Gallbladder (tissue), 1 donor: ENCODE measurements around a stretch of chr1.

- PRO-cap, result no peak
Observed at GRCh38 chr1:208150620-208151150, 93.5 kb downstream of the PLXNA2 start.

DNA sequence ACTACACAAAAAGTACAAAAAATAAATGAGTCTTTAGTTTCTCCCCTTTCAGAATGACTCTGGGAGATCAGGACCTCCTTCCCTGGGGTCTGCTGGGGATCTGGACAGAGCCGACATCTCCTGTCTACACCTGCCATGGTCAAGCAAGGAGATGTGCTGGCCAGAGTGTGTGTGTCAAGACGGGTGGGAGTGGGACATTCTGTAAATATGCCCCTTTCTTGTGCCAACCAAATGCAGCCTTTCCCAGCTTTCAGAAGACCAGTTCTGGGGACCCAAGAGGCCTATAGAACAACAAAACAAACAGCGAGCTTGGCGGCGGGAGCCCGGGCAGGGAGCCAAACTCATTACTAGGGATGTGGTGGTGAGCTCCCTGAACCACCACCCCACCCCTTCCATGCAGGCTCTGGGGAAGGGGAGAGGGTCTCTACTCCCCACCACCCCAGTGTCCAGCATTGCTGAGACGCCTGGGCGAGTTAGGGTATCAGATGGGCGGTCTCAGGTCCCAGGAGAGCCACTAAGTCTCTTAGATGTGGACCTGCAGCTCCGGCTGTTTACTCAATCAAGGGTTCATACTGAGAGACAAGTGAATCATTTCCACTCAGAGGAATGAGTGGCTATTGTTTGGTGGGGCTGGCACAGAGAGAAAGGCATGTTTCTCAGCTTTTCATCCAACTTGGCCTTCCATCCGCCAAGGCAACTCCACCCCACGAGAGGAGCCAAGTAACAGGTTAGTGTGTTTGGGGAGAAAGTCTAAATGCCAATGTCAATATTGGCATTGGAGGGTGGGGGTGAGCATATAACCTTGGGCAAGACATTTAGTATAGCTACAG lies 41.1 kb downstream of the PLXNA2 start:
- PRO-cap, result no peak

- PRO-cap, result no peak
Observed at GRCh38 chr1:208204091-208204920, 39.9 kb downstream of the PLXNA2 start.

DNA sequence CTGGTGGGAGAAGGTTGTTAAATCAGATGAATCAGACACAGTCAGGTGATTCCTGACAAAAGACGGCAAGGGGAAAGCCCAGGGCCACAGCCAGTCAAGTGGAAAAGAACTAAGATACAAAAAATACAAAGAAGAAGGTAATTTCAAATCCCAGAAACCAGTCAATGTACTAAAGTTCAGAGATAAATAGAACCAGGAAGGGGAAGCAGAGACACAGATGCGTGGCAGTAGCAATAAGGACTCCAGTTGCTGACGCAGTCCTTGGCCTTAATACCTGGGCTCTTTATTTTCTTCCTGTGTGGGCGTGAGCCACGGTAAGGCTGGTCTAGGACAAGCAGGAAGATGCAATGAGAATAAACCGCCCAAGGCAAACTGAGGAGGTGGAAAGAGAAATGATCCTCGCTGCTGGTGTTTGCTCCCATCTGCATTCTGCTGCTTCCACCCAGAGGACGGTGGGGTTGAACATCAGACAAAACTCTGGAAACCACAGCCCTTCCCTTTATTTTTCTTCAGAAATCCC lies 65.6 kb upstream of the PLXNA2 start:
- PRO-cap, result no peak

DNA sequence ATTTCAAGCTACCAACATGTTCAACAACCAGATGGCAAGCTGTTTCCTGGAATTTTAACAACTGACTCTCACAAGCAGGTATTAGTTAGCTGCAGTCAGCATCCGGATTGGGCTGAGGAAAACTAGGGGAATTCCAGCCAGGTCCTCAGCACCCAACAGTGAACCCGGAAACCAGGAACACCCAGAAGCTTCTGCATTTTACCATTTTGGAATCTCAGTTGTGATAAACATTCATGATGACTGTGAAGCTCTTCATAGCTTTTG lies 162.2 kb upstream of the CAMK1G start:
- PRO-cap, result no peak

GRCh38 chr1:209617720-209618150 lies 34.2 kb downstream of the CAMK1G start:
- PRO-cap, result no peak

- PRO-cap, result no peak
Observed at GRCh38 chr1:209623363-209623852, 28.8 kb downstream of the LAMB3 start.

- PRO-cap, result no peak
Observed at GRCh38 chr1:209624871-209625679, 27.1 kb downstream of the LAMB3 start.

GRCh38 chr1:209643277-209643675 lies 8.9 kb downstream of the LAMB3 start:
- PRO-cap, result no peak

DNA sequence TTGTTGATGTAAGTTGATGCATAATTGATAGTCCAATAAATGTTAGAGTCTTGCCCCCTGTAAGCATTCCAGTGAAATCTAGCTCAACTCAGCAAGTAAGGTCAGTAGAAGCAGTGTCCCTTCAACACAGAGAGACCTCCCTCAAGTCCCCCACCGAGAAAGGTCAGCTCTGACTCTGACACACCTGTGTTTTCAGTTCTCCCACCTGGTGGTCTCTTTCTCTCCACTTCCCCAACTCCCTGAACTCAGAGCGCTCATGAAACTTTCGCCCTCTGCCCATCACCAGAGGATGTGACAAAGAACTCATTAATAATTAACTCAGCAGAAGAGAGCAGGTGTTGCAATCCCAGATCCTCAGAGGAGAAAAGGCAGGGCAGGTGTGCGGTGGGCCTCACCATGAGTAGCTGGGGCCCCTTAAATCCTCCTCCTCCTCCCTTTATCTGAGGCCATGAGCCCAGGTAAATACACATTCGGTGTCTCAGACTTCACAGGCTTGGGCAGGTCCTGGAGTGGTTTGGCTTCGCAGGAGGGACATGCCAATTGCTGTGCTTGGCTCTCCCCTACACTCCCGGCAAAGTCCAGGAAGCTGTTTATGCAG lies 1.6 kb upstream of the LAMB3 start:
- PRO-cap, result no peak

DNA sequence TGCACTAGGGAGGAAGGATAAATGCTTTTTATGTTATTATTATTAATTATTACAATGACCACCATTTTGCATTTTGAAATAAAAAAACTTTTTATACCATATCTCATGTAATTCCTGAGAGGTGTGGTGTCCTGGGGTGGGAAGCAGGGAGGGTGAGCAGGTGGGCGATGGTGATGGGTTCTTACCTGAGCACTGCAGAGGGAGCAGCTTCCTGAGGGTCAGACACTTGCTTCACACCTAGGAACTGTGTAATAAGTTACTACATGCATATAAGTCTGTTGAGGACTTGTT lies 1.0 kb downstream of the G0S2 start:
- PRO-cap, result no peak

- PRO-cap, result unidirectional peak, plus-strand start at chr1:209768605
Observed at GRCh38 chr1:209768089-209768873, 12.4 kb downstream of the TRAF3IP3 start.

DNA sequence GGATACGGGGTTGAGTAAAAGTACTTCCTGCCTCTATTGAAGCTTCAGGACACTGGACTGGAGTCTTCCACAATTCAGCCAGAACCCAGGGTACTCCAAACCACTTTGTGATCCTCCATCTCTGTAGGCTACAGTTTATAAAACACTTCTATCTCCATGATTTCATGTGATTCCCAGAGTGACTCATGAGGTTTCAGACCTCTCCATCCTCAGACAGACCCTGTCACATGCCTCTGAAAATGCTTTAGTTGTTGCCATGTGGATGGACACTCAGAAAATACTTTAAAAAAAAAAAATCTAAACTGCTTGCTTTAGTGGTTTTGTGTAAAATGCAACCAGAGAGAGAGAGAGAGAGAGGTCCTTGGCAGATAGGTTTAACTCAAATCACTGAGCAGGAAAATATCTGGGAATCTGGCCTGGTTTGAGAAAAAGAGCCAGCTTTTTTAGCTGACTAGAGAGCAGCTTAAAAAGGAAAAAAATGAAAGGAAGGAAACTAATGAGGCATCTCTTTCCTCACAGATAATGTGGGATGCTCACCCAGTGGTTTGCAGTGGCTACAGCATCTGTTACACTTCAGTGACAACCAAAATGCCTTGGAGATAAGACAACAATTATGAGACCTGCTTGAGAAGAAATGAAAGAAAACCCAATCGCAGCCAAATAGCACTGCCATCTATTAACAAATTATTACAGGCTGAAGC lies 54.6 kb upstream of the SYT14 start:
- PRO-cap, result no peak

DNA sequence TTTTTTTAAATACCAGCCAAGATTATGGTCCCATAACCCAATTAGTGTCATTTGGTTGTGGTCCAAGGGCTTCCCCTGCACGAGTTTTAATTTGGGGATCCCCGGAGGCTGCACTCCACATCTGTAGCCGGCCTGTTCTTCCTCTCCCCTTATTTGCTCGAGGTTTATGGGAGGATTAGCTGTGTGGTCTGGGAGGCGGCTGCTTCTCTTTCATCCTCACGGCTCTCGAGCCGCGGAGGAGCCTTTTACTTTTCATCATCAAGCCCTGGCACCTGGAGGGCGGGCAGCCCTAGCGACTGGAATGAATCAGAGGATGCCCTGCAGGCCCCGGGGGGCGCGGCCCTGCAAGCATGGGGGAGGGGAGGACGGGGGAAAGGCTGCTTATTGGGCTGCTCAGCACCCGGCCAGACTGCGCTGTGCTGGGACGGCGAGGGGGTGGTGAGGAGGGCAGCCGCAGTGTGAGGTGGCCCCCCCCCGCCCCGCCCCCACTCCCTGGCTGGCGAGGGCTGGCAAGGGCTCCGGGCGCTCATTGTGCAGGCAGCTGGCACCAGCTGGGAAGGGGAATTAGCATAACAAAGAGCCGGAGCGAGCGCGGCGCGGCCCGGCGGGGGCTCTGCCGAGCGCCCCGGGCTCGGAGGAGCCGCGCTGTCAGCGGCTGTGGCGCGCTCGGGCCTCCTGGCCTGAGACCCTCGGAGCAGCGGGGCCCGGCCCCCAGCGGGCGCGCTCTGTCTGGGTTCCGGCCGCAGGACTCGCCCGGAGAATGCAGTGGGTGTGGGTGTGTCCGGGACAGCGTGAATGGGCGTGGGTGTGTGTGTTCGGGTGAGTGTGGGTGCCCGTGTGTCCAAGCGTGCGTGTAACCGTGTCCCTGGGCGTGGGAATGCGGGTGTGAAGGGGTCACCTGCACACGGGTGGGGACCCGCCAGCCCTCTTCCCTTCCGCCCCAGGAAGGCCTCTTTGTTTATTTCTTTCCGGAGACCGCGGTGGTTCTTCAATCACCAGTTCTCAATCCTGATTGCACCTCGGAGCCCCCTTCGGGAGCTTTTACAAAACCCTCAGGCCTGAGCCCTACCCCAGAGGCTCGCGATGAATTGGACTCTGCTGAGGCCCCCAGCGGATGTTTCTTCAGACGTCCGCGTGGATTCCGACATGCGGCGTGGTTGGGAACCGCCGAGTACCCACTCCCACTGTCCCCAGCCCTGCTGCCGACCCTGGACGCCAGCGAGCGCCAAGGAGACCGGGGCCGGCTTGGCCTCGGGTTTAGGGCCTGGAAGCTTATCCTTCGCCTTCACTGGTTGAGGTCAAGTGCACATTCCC lies 18.9 kb downstream of the SERTAD4 start:
- PRO-cap, result bidirectional peak, plus-strand start at position 856 of the sequence, minus-strand start at position 751 of the sequence

DNA sequence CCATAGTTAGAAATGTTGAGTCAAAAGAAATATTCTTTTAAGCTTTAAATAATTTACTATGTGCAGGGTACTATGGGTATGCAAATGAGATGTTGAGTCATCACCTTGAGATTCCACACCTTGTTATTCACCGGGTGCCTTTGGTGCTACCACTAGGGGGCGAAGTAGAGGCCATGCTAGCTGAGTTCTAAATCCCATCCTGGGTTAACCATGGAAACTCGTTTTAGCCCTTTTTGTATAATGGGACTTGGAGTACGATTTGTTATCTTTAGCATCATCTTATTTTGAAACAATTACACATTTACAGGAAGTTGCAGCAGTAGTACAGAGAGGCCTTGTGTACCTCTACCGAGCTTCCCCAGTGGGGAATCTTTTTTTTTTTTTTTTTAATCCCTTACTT lies 45.7 kb downstream of the HHAT start:
- PRO-cap, result no peak

GRCh38 chr1:211260212-211261219 lies 1.4 kb downstream of the RCOR3 start:
- PRO-cap, result bidirectional peak, plus-strand start at chr1:211260975, minus-strand start at chr1:211260884

DNA sequence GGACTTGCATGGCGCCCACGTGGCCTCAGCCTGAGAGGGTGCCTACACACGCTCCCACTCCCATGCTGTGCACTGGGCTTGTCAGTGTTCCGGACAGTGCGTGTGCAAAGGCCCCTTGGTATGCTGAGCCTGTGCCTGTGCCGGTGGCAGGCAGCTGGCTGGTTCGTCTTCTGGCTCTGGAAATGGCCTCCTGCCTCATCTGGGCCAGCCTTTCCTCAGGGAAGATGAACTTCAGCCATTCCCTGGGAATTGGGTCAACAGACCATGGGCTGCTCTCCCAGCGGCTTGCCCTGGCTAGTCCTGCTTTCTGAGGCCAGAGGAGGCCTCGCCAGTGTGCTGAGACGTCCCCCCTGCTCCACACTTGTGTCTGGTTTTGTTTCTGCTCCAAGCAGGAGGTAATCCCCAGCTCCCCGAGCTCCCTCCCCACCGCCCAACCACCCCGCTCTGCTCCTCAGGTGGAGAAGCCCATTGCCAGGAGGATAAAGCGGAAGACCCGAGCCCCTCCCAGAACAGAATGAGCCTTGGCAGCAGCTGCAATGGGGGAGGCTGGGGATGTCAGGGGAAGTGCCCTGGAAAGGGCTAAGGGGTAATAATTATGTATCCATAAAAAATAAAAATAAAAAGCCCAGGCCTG lies 32.6 kb upstream of the RD3 start:
- PRO-cap, result no peak

- PRO-cap, result no peak
Observed at GRCh38 chr1:211735228-211736361, 60.2 kb upstream of the NEK2 start.

DNA sequence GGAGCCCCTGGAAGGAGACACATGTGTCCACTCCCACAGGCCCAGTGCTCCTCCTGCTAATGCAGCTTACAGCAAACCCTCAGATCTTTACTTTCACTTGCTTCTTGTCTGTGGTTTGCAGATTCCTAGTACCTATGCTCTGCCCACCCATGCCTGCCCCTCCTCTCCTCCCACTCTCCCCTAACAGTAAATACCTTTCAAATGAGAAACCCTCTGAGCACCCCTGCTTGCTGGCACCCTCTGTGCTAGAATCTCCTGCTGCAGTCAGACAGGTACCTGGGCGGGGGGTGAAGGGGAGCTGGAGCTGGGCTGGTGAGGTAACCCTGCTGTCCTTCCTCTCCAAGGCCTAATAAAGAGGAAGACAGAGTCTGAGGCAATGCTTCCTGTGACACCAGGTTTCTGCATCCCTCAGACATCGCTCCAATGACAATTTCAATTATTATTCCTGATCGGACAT lies 63.5 kb upstream of the NEK2 start:
- PRO-cap, result no peak

- PRO-cap, result no peak
Observed at GRCh38 chr1:211742727-211743463, 67.5 kb upstream of the NEK2 start.